Thoracic aorta endothelial cell (primary cell): ENCODE data around the genes PKN3, ZER1 and SH3GLB2.

DNA sequence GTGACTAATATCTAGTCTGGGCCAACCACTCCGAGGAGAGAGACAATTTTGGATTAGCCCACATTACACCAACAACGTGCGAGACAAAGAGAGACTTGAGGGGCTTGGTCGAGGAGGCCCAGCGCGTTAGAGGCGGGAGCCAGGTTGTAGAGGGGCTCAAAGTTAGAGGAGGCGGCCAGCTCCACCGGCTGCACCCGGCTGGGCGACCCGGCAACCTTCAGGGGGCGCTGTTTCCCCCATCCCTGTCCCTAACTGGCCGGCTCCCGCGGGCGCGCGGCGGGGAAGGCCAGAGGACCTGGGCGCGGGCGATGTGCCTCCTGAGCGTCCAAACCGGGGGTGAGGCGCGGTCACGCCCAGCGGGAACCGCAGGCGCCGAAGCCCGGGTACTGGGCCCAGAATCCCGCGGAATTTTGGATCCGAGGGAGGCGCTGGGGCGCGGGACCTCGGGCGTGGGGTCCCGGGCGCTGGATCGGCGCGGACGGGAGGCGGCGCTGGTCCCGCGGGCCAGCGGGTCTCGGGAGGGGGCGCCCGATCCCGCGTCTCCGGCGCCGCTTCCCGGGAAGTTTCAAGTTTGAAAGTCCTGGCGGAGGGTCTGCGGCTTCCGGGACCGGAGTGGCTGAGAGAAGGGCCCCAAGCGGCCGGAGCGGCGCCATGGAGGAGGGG lies at the start of gene PKN3:
PKN3 (plus strand) TSS at position 239 of the 663 bp plus-strand sequence.
- CAGE, long polyA plus RNA: no peak

GRCh38 chr9:128770800-128771041 lies 1.0 kb downstream of the ZER1 start:
- CAGE, long polyA plus RNA: no peak

GRCh38 chr9:128771783-128772182 lies at the start of gene ZER1:
Gene ZER1 (minus strand): TSS chr9:128771927.
- CAGE, long polyA plus RNA: no peak

DNA sequence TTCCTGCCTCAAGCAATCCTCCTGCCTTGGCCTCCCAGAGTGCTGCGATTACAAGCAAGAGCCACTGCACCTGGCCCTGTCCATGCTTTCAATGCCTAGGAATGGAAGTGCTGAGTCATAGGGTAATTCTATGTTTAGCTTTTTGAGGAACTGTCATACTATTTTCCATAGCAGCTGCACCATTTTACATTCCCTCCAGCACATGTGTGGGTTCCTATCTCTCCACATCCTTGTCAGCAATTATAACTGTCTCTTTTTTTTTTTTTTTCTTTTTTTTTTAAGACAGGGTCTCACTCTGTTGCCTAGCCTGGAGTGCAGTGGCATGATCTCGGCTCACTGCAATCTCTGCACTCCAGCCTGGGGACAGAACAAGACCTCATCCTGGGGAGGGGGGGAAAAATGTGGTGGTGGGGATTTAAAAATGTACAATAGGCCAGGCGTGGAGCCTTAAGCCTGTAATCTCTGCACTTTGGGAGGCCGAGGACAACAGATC lies 3.5 kb upstream of the TBC1D13 start:
- CAGE, long polyA plus RNA: no peak

DNA sequence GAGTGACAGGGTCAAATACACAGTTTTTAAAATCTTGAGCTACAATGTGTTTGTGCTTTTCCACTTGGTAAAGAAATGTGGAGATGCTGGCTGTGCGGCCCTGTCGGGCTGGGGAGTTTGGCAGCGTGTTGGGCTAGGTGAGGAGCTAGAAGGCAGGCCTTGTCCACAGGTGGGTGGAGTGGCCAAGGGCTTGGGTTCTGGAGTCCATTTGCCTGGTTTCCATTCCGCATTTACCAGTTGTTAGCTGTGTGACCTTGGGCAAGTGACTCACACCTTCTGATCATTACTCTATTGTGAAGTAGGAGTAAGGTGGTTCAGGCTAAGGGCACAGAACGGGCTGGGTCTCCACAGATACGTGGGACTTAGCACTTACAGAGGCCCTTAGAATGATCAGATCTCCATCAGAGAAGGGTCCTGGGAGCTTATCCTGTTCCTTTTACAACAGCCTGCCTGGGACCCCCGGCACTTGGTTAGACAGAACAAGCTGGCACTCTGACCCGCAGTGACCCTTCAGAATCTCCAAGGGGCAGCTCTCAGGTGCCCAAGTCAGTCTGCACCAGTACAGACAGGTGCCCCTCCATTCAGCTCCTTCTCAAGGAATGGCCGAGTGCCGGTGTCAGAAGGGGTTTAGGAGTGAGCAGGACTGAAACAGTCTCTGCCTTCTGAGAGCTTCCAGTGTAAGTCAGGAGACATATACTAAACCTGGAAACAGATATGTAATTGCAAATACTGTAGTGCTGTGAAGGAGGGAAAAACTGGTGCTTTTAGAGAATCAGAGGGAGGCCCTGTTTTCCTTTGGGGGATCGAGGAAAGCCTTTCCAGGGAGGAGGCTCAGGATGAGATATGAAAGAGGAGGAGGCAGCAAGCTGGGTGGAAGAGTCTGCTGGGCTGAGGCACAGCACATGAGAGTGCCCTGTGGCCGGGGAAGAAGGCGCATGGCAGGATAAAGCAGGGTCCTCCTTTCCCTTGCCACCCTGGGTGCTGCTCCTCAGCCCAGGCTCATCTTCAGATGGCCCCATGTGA lies 6.5 kb downstream of the TBC1D13 start:
- CAGE, long polyA plus RNA: no peak

DNA sequence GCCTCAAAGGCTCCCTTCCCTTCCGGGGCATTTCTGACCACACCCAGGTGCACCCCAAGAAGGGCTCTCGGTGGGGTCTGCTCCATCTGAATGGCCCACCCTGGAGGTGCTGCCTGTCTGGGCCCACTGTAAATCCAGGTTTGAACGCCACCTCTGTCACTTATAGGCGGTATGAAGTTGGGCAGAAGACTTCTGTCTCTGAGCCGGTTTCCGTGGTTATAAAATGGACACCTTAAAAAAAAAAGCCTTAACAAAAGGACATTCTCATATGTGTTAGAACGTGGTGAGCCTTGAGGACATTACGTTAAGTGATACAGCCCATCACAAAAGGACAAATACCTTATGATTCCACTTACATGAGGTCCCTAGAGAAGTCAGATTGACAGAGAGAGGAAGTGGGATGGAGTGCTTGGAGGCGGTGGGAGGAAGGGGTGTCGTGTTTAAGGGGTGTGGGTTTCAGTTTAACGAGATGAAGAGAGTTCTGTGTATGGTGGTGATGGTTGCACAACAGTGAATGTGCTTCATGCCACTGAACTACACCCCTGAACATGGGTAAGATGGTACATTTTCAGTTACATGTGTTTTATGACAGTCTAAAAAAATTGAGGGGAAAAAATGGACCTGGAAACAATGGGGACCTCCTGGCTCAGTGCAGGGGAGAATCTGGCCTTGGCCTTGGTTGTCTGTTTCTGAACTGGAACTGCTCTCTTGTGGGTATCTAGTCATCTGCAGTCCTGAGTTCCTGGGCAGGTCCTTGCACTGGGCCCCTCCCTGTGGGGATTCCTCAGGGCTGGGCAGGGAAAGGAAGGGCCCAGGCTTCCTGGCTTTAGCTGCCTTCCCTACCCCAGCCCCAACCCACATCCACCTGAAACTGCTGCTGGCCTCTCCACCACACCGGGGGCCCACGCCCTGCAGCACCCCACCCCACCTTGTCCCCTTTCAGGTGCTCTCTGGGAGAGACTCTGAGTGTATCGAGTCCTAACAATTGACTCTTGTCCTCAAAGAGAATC lies 17.7 kb downstream of the LRRC8A start:
- CAGE, long polyA plus RNA: no peak

- CAGE, long polyA plus RNA: no peak
Observed at GRCh38 chr9:129006846-129007876, 21.0 kb downstream of the SH3GLB2 start.

GRCh38 chr9:129027399-129028440 lies at the start of gene SH3GLB2:
Gene SH3GLB2 (minus strand): TSS chr9:129028331.
- CAGE, long polyA plus RNA: no peak

DNA sequence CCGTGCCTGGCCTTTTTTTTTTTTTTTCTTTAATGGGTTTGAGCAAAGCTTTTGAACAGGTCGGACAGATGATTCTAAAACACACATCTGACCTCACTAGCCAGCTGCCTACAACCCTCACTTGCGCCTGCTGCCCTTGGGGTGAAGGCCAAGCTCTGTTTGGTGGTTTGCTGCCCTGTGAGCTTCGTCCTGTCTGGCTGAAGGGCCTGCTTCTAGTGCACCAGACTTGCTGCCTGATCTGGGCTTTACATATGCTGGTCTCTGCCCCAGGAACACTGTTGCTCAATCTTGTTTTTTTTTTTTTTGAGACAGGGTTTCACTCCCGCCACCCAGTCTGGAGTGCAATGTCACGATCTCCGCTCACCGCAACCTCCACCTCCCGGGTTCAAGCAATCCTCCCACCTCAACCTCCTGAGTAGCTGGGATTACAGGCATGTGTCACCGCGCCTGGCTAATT lies 16.4 kb upstream of the DOLPP1 start:
- CAGE, long polyA plus RNA: no peak

DNA sequence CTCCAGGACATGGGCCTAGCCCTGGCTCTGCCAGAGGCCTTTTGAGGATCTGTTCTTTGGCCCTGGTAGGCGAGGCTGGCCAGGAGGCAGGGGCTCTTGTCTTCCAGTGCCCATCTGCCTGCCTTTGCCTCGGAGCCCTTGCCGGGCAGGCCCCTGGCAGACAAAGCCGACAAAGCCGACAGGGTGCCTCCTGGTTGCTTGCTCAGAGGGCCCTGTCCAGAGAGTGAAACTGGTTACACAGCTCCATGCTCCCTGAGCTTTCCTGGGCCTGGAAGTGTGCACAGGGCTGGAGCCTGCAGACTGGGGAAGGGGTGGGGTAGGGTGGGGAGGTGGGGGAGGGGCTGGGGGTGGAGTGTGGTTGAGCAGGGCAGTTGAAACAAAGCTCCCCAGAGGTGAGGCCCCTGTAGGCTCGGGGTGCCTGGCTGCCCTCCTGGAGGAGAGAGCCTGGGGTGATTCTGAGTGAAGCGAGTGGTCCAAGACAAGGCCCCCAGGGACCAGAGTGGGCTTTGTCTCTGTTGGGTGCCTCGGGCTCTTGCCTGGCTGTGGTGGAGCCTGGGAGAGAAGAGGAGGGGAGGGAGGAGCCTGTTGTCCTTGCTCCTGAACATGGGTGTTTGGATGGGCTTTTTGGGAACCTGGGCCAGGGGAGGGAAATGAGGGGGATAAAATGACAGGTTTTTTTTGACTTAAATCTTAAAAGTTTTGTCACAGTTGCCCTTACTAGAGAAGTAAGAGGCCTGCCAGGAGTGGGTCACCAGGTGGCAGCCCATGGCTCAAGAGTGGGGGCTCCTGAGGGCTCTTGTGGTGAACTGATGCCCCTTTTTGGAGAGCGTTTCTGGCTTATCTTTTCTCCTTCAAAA lies 29.5 kb downstream of the PTPA start:
- CAGE, long polyA plus RNA: no peak

GRCh38 chr9:129149289-129149865 lies 28.7 kb downstream of the IER5L start:
- CAGE, long polyA plus RNA: no peak

DNA sequence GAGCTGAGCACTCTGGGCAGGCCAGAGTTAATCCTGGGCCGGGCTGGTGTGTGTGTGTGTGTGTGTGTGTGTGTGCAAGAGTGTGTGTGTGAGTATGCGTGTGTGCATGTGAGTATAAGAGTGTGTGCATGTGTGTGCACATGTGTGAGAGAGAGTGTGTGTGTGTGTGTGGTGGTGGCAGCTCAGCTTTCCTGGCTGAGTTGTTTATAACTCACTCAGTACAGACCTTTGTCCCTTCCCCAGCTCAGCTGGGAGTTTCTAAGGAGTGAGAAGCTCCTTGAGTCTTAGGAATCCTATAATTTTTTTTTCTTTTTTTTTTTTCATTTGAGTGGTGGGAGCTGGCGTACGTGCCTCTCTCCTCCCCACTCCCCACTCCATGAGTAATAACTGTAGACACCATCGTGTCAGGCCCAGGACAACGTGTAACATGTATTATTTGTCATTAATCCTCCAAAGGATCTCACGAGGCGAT lies 5.9 kb upstream of the IER5L start:
- CAGE, long polyA plus RNA: no peak

- CAGE, long polyA plus RNA: no peak
Observed at GRCh38 chr9:129242520-129243477, 64.7 kb upstream of the IER5L start.

- CAGE, long polyA plus RNA: no peak
Observed at GRCh38 chr9:129382939-129383493, 205.0 kb upstream of the IER5L start.

- CAGE, long polyA plus RNA: no peak
Observed at GRCh38 chr9:129404977-129405465, 215.9 kb downstream of the C9orf50 start.

DNA sequence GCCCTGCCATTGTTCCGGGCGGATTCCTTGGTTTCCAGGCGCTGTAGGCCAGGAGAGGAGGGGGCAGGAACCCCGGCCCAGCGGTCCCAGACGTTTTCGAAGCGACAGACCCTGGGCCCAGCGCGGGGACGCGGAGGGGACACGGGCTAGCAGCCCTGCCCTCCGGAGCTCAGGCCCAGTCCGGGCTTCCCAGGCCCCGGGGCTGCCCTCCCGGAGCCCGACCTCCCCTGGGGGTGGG lies 206.9 kb downstream of the C9orf50 start:
- CAGE, long polyA plus RNA: no peak

GRCh38 chr9:129436624-129437674 lies 184.0 kb downstream of the C9orf50 start:
- CAGE, long polyA plus RNA: no peak

DNA sequence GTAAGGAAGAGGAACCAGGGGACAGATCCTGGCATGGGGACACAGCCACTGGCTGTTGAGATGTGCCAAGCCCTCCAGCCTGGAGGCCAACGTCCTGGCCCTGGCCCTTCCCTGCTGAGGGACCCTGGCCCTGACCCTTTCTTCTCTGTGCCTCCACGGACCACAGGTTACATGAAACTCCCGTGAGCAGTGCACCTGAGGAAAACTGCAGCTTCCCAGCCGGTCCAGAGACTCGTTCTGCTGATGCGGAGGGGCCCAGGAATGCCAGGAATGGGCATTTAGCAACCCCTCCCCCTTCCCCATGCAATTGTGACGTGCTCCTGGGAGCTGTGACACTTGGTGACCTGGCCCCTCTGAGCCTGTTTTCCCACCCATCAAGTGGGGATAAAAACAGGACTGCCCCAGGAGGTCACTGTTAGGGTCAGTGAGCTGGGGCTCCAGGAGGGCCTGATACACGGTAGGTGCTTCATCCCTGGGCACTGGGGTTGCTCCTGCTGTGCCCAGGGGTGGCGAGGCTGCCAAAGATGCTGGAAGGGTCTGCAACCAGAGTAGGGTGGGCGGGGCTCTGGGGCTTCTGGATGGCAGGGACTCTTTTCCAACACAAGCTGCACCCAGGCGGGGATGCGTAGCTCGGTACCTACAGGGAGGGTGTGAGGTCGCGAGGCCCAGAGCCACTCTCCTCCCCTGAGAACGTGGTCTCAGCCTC lies 151.5 kb downstream of the C9orf50 start:
- CAGE, long polyA plus RNA: no peak

DNA sequence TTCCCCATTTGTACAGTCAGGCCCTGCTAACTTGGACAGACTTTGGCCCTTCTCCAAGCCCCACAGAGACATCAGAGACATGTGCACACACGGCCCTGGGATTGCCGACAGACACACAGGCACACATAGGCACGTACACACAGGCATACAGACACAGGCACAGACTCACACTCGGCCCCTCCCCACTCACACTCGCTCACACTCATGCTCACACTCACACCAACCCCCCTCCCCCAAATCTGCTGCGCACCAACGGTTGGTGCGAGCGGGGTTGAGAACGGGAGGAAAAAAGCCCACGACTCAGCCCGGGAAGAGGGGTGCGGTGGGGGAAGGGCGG lies 133.0 kb downstream of the C9orf50 start:
- CAGE, long polyA plus RNA: no peak

DNA sequence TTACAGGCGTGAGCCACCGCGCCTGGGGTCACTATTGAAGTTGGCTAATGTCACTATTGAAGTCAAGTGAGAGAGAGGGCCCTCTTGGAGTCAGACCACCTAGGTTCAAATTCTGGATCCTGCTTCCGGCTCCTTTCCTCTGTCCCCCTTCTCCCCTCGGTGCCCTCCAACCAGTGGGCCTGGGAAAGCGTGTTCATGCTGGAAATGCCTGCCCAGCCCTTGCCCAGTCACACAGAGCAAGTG lies 131.4 kb downstream of the C9orf50 start:
- CAGE, long polyA plus RNA: no peak